SJCRH30 (cell line): ENCODE results near the genes ALDOA, GDPD3, MAPK3 and ZNF768.

- RAMPAGE, long total RNA: start-site peak on the plus strand at chr16:29816386-29816505, 309 and 54 reads in 2 replicates; start-site peak on the plus strand at chr16:29816849-29816923, 49 and 34 reads in 2 replicates
Measured at GRCh38 chr16:29816222-29816968, 443 bp downstream of the PAGR1 start.

GRCh38 chr16:29825030-29825883, 5.0 kb downstream of the MVP start:
- RAMPAGE, long total RNA: no peak

- RAMPAGE, long total RNA: no peak
Measured at GRCh38 chr16:29994015-29994740, 1.2 kb downstream of the HIRIP3 start.

GRCh38 chr16:30064870-30065920, at the start of gene ALDOA:
ALDOA (plus strand) TSS chr16:30065760.
- RAMPAGE, long total RNA: start-site peak on the plus strand at chr16:30065759-30065823, 1,685 and 113 reads in 2 replicates

DNA sequence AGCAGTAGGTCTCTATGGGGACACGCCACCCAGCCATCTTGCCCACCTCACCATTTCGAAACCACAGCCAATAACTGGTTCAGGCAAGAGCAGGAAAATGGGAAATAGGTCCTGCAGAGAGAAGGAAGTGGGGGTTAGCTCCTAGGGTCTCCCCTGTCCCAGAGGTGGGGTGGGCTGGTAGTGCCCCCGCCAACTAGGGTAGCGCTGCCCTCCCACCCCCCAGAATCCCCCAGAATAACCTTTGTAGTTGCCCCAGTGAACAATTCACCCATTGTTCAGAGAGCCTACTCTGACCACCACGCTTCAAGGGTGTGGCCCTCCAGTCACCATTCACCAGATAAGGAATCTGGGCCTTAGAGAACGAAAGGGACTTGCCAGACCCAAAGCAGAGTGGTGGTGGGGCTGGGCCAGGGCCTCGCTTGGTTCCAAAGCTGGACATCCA, 5.0 kb downstream of the GDPD3 start:
- RAMPAGE, long total RNA: no peak

DNA sequence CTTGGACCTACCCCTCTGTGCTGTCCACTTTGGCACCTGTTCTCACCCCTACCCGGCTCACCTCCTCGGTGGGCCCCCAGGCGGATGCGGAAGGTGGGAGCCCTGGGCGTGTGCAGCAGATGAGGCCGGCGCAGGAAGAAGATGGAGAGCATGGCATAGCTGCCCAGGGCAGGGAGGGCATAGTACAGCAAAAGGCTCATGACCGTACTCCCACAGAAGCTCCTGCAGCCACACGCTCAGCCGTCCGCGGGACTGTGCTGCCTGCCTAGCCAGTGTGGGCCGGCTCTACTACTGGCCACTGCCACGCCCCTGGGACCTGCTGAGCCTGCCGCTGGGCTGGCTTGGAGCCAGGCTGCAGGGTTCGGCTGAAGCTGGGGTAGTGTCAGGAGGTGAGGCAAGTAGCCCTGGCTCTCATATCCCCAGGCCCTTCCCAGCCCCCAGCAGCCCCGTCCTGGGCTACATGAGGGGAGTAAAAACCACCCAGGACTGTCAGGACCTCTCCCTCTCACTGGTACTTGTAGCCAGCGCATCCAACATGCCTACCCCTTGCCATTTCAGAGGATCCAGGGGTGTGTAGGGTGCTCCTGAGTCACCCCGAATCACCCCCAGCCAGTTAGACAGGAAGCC, at the start of gene GDPD3:
Gene GDPD3 (minus strand): TSS at position 259 of the 627 bp plus-strand sequence.
- RAMPAGE, long total RNA: no peak

DNA sequence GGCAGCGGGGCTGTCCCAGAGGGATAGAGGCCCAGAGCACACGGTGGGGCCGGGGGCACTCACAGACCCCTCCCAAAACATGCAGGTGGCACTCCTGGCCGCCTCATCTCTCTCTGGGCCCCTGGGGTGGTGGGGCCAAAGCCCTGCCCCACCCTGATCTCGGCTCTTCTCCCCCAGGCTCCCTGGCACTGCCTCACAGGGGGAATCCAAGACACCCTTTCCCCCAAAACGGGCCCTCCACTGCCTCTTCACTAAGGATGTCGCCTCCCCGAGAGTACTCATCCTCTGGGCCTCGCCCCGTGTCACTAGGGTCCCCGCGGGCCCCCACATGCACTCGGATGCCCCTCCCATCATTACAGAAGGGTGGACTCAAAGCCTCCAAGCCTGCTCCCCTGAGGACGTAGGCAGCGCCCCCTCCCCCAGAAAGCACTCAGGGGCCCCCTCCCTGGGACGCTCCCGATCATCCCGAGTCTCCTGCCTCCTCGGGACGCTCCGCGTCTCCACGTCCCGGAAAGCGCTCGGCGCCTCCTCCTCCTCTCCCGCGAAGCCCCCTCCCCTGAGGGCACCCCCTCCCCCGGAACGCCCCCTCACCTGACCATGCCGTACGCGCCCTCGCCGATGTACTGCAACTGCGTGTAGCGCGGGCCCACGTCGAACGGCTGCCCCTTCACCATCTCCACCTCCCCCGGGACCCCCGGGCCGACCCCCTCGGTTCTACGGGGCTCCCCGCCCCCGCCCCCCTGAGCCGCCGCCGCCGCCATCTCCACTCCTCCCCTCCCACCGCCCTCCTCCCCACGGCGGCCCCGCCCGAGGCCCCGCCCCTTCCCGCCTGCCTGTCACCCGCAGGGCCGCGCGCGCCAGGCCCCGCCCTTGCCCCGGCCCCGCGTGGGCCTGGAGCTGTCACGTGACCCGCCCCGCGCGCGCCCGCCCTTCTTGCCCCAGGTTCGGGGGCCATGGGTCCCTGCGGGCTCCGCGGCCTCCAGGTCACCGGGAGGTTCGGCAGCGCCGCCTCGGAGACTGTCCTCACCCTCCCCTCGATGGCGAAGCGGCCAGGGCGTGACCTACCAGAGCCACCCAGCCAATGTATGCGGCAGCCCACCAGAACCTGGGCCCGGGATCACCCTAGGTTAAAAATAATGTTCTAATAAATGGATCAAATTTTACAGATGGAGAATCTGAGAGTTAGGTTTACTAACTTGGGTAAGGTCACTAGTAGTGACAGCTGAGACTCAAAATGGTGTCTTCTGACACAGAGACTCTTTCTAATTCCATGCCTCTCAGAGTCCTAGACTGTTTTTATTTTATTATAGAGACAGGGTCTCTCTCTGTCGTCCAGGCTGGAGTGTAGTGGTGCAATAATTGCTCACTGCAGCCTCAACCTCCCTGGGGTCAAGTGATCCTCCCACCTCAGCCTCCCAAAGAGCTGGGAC, at the start of gene MAPK3:
Gene MAPK3 (minus strand): TSS at position 772 of the 1,430 bp plus-strand sequence.
- RAMPAGE, long total RNA: no peak

DNA sequence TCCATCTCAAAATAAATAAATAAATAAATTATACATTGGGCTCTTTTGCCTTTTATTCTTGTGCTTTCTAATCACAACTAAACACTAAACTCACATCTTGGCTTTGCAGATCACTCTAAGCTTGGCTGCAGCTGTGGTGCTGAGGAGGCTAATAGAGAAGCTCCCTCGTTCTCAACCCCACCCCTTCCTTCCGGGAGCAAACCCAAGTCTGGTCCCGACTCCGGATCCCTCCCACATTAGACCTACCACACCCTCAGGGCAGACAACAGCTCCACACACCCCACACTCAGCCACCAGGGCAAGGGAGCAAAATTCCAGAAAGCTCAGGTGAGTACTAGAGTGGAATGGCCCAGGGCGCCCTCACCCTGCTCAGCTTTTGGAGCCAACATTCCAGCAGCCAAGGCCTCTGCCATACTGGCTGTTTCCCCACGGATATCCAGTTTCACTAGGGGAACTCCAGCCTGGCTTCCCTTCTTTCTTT, 9.9 kb downstream of the SULT1A3 start:
- RAMPAGE, long total RNA: no peak

GRCh38 chr16:30397978-30398512, 2.8 kb downstream of the ZNF48 start:
- RAMPAGE, long total RNA: no peak

- RAMPAGE, long total RNA: no peak
Measured at GRCh38 chr16:30526139-30527134, at the start of gene ZNF768. ZNF768 (minus strand) TSS chr16:30526566.

GRCh38 chr16:30570280-30570596, 1.3 kb downstream of the ZNF688 start:
- RAMPAGE, long total RNA: no peak

DNA sequence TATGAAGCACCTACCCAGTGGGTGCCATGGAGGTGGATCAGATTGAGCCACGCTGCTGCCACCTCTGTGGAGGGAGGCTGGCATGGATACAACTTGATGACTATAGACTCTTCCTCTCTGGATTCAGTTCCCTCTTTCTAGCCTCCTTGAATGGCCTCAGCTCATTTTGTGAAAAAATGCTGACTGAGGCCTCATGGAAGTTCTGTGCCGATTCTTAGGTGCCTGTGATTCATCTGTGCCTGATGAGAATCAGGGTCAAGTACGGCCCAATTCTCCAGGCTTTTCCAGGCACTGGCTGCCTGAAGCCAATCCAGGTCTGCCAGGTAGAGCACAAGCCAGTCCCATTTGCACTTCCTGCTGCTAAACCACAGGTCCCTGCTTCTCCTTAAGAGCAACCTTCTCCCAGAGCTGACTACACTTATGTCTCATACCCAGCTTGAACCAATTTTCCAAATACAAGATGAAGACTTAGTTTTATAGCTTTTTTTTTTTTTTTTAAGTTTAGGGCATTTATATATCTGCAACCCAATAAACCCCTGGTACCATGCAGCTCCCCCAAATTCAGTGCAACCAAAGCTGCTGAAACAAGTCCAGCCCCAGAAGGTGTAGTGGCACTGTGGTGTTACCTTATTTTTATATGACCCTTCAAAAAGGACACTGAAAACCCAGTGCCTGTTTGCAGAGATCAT, 7.2 kb downstream of the ZNF689 start:
- RAMPAGE, long total RNA: no peak

GRCh38 chr16:30628628-30629178, 18.5 kb upstream of the ZNF689 start:
- RAMPAGE, long total RNA: no peak

DNA sequence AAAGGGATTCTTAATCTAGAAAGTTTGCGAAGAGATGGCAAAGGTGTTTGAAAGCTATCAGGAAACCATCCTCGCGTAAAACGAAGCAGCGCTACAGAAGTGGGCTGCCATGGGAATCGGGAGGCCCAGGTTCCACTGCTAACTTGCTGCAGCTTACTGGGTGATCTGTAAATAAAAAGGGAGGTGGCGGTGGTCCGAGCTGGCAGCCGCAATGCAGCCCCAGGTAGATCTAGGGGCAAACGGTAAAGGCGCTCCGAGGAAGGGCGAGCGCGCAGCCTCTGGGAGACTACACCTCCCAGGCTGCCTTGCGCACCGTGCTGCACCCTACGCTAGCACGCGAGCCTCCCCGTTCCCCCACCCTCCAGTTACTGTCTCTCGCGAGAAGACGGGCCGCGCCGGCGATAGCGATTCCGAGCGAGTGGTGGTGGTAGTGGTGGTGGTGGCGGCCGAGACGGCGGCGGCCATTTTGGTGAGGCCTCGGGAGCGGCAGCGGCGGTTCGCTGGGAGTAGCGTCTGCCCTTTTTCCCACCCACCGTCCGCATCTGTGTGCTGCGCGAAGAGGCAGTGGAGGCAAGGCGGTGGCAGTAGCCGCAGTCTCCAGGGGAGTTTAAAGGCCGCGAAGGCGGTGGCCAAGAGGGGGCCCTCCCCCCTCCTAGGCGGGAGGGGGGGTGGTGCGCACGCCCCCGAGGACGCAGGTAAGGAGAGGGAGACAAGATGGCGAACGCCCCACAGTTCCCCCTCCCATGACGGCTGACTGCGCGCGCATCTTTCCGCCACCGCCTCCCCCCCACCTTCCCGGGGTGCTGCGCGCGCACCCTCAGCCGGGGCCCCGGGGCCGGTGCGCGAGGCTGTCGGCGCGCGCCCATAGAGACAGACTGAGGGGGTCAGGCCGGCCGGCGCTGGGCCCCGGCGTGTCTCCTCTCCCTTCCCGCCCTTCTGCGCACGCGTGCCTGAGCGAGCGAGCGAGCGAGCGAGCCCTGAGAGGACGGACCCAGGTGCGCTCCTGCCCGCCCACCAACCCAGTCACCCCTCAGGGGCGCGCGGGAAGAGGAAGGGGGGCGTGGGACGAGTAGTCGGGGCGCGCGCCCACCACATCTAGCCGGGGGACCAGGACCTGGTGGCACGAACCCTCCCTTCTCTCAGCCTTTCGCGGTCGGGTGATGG, 822 bp upstream of the SRCAP start:
- RAMPAGE, long total RNA: no peak

- RAMPAGE, long total RNA: no peak
Measured at GRCh38 chr16:30710670-30711177, 11.8 kb downstream of the SRCAP start.

- RAMPAGE, long total RNA: no peak
Measured at GRCh38 chr16:30748705-30749278, 567 bp downstream of the PHKG2 start.

- RAMPAGE, long total RNA: no peak
Measured at GRCh38 chr16:30765945-30766759, 4.0 kb downstream of the RNF40 start.

DNA sequence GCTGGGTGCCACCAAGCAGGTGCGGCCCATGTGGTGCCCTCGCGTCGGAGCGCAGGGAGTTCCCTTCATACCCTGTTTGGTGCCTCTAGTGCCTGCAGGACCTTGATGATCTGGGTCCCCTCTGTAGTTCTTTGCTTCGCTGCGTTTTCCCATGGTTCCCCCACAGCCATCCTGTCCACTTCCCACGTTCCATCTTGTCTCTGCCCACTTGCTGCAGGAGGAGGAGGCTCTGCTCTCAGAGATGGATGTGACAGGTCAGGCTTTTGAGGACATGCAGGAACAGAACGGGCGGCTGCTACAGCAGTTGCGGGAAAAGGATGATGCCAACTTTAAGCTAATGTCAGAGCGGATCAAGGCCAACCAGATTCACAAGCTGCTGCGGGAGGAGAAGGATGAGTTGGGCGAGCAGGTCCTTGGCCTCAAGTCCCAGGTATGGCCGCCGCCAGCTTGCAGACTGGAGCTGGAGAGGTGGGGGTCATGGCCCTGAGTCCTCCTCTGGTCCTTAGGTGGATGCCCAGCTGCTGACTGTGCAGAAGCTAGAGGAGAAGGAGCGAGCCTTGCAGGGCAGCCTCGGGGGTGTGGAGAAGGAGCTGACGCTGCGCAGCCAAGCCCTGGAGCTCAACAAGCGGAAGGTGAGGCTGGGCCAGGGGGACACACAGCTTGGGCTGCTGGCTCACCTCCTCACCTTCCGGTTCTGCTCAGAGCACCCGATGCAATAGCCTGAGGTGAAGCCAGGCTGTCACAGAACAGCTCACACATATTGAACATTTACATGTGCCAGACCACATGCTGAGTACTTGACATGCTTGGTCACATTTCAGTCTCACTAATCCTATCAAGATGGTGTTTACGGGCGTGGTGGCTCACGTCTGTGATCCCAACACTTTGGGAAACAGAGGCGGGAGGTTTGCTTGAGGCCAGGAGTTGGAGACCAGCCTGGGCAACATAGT, 7.1 kb downstream of the RNF40 start:
- RAMPAGE, long total RNA: no peak

- RAMPAGE, long total RNA: no peak
Measured at GRCh38 chr16:30778646-30779337, 8.2 kb downstream of the ZNF629 start.

DNA sequence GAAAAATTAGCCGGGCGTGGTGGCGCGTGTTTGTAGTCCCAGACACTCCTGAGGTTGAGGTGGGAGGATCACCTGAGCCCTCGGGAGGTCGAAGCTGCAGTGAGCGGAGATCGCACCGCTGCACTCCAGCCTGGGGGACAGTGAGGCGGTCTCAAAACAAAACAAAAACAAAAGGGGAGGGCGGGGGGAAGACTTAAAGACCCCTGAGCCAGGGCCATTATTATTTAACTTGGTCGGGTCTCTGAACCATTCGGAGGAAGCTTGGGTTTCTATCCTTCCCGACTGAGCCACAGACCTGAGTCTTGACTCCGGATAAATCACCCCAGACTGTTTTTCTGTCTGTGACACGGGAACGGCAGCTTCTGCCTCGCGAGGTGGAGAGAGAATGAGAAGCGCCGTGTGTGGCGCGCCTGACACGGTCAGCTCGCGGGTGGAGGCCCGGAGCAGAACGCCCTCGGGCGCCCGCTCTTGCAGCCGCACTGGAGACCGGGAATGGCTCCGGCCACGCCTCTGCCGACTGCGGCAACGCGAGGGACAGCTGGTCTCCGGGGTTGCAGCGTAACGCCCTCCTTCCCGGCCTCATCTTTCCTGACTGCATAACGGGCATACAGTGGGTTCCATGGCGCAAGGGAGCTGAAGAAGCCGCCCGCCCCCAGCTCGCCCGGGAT, 19.3 kb downstream of the BCL7C start:
- RAMPAGE, long total RNA: no peak